ENCODE data around the gene MAP3K21.

DNA sequence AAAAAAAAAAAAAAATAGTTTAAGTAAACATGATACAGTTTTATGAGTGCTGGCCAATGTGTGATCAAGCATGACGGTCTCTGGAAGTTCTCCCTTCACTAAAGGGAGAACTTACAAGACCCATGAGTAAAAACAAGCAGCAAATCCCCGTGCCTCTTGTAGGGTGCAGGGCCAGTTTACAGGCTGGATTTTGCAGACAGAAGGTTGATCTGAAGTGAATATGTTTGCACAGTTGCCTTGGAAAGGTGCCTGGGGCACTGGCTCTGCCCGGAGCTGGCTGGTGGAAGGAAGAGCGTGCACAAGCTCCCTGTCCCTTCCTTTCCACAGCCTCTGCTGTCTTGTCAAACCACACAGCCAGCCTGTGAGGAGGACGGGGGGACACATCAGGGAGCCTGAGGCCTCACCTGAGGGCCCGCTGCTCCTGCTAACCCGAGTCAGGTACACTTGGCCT lies 251.7 kb downstream of the SIPA1L2 start:
- PRO-cap: no peak
- RAMPAGE, long total RNA, 4 experiments: no peak in any of the 4 experiments

DNA sequence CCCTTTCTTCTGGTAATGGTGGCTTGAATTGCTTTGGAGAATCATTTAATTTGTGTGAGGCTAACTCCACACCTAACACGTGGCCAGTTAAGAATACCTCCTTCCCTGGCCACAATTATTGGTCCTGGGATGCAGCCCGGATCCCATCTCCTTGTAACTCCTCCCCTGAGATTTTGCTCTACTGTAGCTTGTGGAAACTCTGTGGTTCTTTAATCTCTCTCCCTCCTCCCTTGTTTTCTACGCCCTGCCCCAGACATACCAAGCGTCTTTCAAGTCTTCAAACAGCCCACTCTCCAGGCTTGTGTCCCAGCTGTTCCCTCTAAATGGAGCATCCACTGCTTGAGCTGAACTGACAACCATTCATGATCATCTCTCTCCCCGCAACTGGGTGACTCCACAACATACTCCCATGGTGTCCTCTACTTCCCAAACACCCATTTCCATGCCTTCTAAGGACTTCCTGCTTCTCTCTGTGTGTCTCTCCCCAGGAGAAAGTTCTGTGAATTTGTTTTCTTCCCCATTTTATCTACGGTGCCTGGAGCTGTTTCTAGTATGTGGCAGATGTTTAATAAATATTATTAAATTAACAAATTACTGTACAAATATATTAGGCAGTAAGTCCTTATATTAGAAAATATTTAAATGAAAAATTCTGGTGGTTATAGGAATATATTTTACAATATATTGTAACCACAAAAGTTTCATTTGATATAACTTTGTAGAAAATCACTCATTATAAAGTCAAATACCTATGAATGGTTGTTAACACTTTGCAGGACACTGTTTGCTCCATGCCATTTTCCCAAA lies 111.4 kb downstream of the SIPA1L2 start:
- PRO-cap: unidirectional peak, plus-strand start at position 526 of the sequence
- RAMPAGE, long total RNA, 4 experiments: start-site peak on the minus strand in 1 of 4 experiments, centred at position 563 of the sequence, 5 reads per replicate

- PRO-cap: no peak
- RAMPAGE, long total RNA, 4 experiments: no peak in any of the 4 experiments
Measured at GRCh38 chr1:232548470-232549249, 81.3 kb downstream of the SIPA1L2 start.

GRCh38 chr1:232900895-232901399 lies 49.5 kb upstream of the NTPCR start:
- PRO-cap: no peak
- RAMPAGE, long total RNA, 4 experiments: no peak in any of the 4 experiments

DNA sequence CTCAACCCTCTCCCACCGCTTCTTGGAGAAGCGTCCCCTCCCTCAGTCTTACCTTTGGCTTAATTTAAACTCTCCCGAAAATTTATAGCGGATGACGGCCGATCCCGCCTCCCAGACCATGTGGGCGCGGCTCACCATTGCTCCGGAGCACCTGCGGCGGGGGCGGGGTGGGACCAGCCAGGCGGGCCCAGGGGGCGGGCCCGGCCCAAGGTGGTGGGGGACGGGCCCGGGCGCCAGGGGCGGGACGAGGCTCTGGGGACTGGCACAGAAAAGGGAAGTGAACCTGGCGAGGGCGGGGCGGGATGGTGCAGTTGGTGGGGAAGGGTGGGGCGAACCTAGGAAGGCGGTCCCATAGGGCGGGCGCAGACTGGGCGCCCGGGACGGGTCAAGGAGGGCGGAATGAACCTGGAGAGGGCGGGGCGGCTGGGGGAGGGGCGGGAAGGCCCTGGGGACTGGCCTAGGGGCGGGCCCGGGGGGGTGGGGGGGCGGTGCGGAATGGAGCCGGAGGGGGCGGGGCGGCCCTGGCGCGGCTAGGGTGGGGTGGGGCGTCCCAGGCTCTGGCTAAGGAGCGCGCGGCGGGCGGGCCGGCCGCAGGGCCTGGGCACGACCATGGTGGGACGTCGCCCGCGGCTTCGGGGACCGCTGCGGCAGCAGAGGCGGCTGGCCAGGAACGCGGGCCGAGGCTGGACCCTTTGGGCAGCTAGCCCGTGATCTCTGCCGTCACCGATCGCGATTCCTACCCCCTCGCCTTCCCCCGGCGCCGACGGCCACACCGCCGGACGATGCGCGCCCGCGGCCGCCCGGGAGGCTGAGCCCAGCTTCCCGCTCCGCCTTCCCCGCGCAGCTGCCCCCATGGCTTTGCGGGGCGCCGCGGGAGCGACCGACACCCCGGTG lies at the start of gene MAP3K21:
TSS of gene MAP3K21 (plus strand) at position 548 of the 894 bp plus-strand sequence.
- PRO-cap: unidirectional peak, minus-strand start at position 120 of the sequence; bidirectional peak, plus-strand start at position 564 of the sequence, minus-strand start at position 279 of the sequence; unidirectional peak, plus-strand start at position 778 of the sequence
- RAMPAGE, long total RNA, 4 experiments: no peak in any of the 4 experiments

- PRO-cap: no peak
- RAMPAGE, long total RNA, 4 experiments: no peak in any of the 4 experiments
Measured at GRCh38 chr1:233672753-233673155, 58.8 kb downstream of the KCNK1 start.

DNA sequence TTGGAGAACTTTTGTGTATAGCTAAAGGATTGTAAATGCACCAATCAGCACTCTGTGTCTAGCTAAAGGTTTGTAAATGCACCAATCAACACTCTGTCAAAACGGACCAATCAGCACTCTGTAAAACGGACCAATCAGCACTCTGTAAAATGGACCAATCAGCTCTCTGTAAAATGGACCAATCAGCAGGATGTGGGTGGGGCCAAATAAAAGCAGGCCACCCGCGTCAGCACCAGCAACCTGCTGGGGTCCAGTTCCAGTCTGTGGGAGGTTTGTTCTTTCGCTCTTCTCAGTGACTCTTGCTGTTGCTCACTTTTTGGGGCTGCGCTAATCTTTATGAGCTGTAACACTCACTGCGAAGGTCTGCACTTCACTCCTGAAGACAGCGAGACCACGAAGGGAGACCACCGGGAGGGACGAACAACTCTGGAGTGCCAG lies 110.3 kb downstream of the KCNK1 start:
- PRO-cap: no peak
- RAMPAGE, long total RNA, 4 experiments: no peak in any of the 4 experiments

DNA sequence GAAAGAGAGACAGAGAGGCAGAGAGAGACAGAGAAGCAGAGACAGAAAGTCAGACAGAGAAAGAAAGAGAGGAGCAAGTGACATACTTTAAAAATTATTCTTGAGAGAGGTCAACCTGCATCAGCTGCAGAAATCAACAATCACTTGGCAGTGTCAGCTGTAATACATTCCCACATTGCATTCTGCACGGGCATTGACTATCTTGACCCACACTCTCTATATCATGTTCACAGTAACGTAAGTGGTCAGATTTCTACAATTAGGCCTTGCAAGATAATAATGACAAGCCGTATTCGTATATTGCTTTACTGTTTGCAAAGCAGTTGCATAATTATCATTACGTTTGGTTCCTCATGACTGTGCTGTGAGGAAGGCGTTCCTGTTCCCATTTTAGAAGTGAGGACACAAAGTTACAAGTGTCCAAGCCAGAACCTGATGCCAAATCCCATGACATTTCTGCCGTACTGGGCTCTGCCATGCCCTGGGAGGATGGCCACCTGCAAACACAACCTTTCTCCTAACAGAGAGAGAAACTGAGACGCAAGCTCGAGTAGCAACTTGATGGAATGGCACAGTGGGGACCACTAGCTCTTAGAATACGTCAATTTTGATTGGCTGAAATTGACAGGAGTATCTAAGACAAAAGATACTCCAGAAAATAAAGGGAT lies 53.5 kb upstream of the TARBP1 start:
- PRO-cap: no peak
- RAMPAGE, long total RNA, 4 experiments: no peak in any of the 4 experiments

GRCh38 chr1:234535800-234536235 lies 56.8 kb upstream of the TARBP1 start:
- PRO-cap: no peak
- RAMPAGE, long total RNA, 4 experiments: start-site peak on the minus strand in 1 of 4 experiments, at chr1:234535913-234535950 at its widest, 6 reads per replicate

DNA sequence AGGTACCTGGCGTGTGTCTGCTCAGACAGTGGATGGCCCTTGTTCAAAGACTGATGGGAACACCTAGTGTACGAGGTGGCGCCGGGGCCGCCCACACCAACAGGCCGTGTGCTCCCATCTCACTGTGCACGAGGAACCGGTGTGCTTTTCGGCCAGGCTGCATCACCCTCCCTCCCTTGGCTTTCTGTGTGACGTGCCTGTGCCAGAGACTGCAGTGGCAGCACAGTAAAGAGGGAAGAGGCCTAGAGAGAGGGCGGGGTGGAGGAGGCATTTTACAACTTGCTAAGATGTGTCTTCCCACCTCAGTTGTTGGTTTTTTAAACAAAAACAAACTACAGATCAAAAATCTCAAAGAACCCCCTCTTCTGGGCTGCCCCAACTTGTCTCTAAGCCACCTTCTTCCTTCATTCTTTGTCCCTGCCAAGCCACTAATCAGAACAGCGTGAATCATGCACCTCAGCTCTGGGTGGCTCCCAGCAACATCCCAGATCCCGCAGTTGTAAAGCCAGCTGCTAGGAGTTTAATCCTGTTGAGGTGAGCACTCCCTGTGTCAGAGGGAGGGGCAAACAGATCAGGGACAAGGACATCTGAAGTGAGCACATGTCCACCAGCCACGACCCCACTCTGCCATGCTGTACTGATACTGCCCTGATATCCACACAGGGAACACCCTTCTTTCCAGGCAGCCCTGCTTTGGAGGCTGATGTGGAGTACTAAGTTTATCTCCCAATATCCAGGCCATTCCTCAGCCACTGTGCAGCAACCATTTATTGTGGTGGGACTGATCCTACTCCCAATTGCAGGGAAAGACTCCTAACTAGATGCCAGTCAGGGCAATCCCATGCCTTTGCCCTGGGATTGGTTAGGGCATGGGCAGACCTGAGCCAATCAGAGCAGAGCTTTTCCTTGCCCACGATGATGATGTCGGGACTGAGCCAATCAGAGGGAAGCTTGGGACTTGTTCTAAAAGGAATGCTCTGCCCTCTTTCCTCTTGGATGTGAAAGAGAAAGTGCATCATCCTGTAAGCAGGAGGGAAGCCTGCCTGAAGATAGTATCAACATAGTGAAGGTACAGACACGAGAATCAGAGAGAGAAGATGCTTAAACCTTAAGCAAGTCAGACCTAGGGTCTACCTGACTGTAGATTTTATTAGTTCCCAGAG lies 20.5 kb downstream of the IRF2BP2 start:
- PRO-cap: no peak
- RAMPAGE, long total RNA, 4 experiments: no peak in any of the 4 experiments

- PRO-cap: no peak
- RAMPAGE, long total RNA, 4 experiments: no peak in any of the 4 experiments
Measured at GRCh38 chr1:234616389-234617000, 6.5 kb upstream of the IRF2BP2 start.

DNA sequence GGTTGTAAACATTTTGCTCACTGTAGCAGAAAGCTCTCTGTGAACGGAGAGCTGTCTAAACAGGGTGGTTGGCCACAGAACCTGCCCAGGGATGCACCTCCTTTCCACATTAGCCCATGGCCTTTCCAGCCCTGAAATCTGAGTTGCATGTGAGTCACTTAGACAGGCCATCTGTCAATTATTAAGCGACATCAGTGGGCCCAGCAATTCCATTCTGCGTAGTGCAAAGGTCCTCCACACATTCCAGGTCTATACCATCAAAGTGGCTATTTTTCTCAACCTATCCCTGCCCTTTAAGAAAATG lies 29.2 kb upstream of the IRF2BP2 start:
- PRO-cap: no peak
- RAMPAGE, long total RNA, 4 experiments: no peak in any of the 4 experiments

DNA sequence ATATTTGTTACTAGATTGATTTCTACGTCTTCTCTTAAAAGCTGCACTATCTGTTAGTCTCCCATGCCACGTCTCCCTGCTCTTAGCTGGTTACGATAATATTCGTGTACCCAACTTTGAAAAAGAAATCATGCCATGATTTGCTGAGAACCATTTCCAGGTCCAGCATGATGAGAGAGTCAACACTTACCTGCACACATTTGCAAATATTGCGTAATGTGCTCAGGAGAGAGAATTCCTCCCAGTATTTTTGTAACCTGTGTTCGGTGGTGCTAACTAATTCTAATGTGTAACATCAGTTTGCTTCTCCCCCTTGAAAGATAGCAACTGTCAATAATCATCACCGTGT lies 60.9 kb upstream of the IRF2BP2 start:
- PRO-cap: no peak
- RAMPAGE, long total RNA, 4 experiments: no peak in any of the 4 experiments

GRCh38 chr1:234725091-234725763 lies 115.2 kb upstream of the IRF2BP2 start:
- PRO-cap: unidirectional peak, minus-strand start at chr1:234725446
- RAMPAGE, long total RNA, 4 experiments: no peak in any of the 4 experiments

- PRO-cap: no peak
- RAMPAGE, long total RNA, 4 experiments: no peak in any of the 4 experiments
Measured at GRCh38 chr1:234854203-234854631, 244.2 kb upstream of the IRF2BP2 start.

GRCh38 chr1:234862777-234863461 lies 252.9 kb upstream of the IRF2BP2 start:
- PRO-cap: unidirectional peak, minus-strand start at chr1:234863069; unidirectional peak, minus-strand start at chr1:234863131
- RAMPAGE, long total RNA, 4 experiments: no peak in any of the 4 experiments

DNA sequence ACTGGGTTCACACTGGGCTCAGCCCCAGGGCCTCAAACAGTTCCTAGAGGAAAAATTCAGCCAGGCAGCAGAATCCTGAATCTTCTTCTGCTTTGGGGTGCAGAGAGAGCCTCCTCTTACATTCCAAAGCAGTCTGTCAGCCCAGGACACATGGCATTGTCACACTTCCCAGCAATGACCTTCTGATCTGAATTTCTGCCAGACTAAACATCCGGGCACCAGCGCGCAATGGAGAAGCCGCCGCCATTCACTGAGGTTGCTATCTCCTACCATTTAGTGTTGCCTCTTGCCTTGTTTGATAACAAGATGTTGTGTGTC lies 229.2 kb downstream of the TOMM20 start:
- PRO-cap: no peak
- RAMPAGE, long total RNA, 4 experiments: no peak in any of the 4 experiments

DNA sequence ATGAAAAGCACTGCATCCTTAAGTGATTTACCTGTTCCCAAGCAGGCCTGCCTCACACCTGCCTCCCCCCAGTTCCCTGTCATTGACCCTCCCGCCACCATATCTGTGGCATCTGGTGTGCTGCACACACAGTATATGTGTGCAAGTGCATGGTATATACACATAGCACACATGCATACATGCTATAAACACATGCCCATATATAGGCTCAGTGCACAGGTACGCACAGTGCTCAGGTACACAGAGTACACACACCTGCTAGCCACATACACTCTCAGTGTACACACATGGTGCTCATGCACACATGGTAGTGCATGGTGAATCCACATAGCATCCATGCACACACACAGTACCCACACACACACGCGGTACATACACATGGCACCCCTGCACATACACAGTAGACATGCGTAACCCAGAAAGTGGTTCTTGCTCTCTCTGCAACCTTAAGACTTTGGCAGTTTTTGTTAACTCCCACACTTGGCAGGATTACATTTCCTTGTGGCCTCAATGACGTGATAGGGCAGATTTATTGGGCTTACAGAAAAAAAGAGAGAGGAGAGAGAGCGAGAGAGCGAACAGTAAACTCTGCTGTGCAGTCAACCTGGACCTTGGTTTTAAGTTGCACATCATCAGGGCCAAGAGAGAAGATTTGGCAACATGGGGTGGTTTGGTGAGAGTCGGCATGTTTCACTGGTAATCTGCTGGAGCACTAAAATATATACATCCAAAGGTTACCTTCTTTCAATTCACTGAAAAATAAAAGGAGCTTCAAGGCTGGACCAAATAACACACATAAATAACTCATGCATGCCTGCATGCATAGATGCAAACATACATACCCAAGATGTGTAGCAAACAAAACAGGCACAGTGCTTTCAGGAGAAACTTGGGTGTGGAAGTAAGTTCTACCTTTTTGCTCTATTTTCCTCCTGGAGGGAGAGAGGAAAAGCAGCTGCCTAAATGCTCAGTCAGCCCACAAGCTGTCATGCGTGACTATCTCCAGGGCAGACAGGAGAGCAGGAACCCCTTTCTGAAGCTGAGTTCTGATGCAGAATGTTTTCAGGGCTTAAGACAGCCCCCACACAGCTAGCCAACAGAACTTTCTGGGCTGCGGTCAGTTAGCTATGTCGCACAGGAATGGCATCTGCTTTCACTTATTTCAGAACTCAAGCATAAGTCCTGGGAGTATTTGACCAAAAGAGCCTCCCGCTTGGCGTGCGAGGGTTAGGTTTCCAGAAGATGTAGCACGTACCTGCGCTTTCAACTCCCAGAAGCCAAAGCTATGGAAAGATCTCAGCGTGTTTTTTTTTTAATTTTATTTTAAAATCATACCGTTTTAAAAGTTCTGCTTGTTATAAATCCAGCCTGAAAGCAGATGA lies 166.4 kb downstream of the TOMM20 start:
- PRO-cap: bidirectional peak, plus-strand start at position 543 of the sequence, minus-strand start at position 424 of the sequence; bidirectional peak, plus-strand start at position 1,099 of the sequence, minus-strand start at position 1,098 of the sequence
- RAMPAGE, long total RNA, 4 experiments: start-site peak on the plus strand in 1 of 4 experiments, centred at position 573 of the sequence, 10 reads per replicate; start-site peak on the minus strand in 2 of 4 experiments, centred at positions 113 to 447 of the sequence, 6 to 26 reads per replicate

DNA sequence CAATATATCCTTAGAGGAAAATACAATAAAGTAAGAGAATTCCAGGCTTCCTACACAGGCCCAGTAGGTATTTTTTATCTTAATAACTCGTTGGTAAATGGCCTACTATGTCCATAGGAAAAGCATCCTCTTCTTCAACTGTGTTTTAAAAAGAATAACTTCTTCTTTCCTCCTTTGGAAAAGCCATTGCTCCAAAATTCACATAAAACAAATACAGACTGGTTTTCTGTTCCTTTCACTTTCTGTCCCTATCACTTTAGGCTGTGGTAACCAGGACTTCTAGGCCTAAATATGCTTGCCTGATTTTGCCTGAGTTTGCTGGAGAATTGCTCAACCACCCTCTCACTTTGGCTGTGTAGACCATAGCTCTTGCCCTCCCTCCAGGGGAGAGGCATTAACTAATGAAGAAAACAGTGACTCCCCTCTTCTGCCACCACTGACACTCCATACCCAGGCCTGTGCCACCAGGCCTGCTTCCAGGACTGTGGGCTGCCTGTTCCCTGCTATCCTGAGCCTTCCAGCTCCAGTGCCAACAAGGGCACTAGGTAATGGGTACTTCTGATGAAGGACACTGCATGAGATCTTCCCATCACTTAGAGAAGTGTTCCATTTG lies 163.6 kb downstream of the TOMM20 start:
- PRO-cap: no peak
- RAMPAGE, long total RNA, 4 experiments: no peak in any of the 4 experiments

- PRO-cap: no peak
- RAMPAGE, long total RNA, 4 experiments: no peak in any of the 4 experiments
Measured at GRCh38 chr1:234989888-234990653, 138.6 kb downstream of the TOMM20 start.